GM12891 (cell line): ENCODE measurements around the gene MTERF2.

- RRBS = no CpG with 5 or more reads among the region's 23 CpGs
These were observed 72.2 kb downstream of the NUAK1 start for GRCh38 chr12:106066336-106067182.

DNA sequence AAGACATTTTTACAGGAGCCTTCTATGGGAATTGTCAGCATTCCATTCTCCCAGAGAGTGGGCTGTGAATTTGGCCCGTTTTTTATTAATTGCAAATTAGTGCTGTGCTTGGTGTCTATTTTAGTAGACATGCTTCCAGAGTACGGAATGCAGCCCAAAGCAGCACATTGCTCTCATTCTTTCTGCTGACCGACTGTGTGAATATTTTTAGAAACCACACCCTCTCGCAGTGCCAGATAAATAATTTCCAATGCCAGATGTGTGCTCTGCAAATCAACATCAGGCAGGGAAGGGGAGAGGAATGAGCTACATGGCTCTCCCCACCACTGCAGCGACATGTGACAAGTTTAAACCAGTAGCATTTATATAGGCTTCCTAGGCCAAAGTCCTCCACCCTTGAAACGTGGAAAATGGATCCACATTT, 58.4 kb downstream of the NUAK1 start:
- RRBS = no CpG with 5 or more reads among the region's 6 CpGs

- RRBS = no CpG with 5 or more reads among the region's 3 CpGs
These were observed 31.3 kb downstream of the NUAK1 start for GRCh38 chr12:106107446-106107897.

DNA sequence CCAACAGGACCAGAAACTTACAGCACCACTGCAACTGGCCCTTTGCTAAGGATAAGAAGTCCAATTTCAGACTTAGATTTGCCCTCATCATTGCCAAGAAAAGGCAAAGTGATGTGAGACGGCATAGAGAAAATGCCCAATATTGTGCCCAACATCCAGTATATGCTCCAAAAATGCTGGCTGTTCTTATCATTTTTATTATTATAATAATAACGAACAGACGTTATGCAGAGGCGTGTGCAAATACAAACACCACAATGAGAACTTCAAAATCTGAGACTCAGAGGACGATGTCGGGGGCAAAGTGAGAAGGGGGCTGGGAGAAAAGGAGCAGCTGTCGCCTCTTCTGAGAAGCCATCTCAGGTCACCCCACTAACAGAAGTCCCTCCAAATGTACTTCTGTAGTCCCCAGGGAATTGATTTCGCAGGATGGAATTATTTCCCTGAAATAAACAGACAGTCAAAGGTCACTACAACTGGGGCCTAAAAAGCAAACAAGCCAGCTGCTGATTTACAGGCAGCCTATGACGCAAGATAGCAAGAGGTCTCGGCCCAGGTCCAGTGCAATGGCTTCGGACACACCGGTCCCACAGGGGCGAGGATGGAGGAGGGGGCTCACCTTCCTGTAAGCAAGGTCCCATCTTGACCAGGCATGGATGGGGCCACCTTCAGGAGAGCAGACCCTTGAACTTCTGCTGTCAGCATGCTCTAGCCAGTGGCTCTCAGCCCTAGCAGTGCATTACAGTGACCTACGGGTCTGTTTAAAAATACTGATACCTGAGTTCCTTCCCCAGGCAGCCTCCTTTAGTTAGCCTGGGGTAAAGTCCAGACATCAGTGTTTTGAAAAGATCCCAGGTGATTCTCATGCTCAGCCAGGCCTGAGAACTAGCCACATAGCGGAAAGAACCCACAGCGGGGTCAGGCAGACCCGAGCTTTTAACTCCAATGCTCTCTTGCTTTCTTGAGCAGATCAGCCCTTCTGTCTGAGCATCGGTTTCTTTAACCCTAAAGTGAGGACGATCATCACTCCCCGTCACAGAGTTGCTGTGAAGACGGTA, 18.2 kb downstream of the NUAK1 start:
- RRBS = no CpG with 5 or more reads among the region's 21 CpGs

GRCh38 chr12:106137221-106138064, 1.3 kb downstream of the NUAK1 start:
- RRBS = no CpG with 5 or more reads among the region's 11 CpGs

DNA sequence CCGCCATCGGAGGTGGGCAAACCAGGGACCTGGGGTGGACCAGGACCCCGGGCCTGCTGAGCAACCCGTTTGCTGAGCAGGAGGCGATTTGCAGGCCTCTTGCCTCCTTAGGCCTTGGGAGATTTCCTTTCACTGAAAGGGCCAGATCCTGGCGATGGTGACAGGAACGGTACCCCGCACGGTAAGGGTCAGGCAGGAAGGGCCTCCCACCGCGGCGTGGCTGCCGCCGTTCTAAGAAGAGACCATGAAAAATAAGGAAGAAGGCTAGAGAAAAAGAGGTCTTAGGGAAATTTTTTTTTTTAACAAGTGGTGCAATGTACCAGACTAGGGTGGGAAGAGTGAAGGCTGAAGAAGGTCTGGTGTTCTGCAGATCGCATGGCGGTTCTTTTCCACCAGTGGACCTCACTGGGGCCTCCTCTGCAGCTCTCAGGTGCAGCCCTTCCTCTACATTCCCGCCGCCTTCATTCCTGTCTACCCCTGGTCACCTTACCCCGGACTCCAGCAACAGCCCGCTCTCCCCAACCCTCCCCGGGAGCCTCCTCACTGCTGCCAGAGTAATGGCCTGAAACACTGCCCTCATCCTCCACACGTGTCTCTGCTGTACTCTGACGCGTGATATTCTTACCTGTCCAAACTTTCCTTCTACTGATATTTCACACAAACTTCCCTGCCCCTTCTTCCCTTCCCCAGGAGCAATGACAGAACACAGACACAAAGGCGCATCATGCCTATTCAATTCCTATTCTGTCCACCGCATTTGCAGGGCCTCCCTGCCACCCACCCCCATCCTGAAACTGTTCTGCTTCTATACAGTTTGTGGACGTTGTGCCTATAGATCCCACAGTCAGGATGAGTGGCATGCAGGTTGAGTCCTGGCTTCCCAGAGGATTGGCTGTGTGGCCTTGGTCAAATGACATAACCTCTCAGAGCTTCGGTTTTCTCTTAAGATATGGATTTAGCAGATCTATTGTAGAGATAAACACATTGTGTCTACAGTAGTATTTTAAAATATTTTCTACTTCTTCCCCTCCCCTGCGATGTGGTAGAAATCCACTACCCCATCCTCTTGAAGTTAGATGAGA, 1.5 kb upstream of the NUAK1 start:
- RRBS = 11% methylated on average over 1 of the region's 29 CpGs

GRCh38 chr12:106141333-106141996, 2.7 kb upstream of the NUAK1 start:
- RRBS = no CpG with 5 or more reads among the region's 7 CpGs

GRCh38 chr12:106238237-106239266, 9.3 kb downstream of the CKAP4 start:
- RRBS = no CpG with 5 or more reads among the region's 20 CpGs

GRCh38 chr12:106249147-106249493, 1.3 kb upstream of the CKAP4 start:
- RRBS = no CpG with 5 or more reads among the region's 3 CpGs

DNA sequence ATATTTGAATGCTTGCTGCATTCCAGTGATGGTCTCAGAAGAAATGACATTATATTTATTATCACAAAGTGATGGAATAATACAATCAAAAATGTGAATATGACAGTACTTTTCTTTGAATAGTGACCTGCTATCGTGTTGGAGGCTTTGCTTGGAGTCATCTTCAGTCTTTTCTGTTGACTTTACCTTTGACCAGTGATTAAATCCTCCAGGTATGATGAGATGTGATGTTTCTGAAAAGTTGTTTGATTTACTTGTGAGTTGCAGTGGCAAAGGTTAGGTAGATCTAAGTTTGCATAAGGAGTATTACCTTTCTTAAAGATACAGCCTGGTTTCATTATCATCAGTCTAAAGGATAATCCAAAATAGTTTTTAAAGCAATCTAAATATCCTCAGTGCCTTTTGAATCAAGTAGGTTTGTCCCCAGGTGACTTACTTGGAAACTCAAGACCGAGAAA, 4.7 kb downstream of the TCP11L2 start:
- RRBS = no CpG with 5 or more reads among the region's 2 CpGs

GRCh38 chr12:106335609-106336316, 21.8 kb upstream of the POLR3B start:
- RRBS = no CpG with 5 or more reads among the region's 2 CpGs

DNA sequence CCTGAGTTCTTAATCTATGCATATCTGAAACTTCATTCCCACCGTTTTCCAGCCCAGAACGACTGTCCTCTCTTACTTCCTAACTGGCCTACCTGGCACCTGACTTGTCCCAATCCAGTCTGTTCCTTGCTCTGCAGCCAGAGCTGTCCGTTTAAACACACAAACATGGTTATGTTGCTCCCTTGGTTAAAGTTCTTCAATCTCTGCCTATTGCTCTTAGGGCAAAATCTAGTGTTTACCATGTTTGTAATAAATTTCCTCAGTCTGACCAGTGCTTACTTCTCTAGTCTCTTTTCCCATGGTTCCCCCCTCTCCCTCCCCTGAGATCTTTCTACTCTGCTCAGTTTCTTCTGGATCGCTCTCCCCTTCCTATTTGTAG, 2.5 kb downstream of the POLR3B start:
- RRBS = no CpG with 5 or more reads among the region's 4 CpGs

DNA sequence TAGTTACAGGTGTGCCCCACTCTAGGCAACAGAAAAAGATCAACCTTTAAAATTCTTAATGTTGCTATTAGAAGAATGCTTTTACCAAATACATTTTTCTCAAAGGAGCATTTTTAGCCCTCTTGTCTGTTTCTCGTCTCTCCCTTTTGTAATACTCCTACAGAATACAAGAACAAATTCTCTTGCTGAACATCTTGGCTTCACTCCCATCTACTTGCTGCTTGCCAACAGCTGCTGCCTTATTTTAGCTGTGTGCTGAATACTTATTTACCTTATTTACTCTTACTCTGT, 70.8 kb downstream of the POLR3B start:
- RRBS = no CpG with 5 or more reads among the region's 1 CpG

DNA sequence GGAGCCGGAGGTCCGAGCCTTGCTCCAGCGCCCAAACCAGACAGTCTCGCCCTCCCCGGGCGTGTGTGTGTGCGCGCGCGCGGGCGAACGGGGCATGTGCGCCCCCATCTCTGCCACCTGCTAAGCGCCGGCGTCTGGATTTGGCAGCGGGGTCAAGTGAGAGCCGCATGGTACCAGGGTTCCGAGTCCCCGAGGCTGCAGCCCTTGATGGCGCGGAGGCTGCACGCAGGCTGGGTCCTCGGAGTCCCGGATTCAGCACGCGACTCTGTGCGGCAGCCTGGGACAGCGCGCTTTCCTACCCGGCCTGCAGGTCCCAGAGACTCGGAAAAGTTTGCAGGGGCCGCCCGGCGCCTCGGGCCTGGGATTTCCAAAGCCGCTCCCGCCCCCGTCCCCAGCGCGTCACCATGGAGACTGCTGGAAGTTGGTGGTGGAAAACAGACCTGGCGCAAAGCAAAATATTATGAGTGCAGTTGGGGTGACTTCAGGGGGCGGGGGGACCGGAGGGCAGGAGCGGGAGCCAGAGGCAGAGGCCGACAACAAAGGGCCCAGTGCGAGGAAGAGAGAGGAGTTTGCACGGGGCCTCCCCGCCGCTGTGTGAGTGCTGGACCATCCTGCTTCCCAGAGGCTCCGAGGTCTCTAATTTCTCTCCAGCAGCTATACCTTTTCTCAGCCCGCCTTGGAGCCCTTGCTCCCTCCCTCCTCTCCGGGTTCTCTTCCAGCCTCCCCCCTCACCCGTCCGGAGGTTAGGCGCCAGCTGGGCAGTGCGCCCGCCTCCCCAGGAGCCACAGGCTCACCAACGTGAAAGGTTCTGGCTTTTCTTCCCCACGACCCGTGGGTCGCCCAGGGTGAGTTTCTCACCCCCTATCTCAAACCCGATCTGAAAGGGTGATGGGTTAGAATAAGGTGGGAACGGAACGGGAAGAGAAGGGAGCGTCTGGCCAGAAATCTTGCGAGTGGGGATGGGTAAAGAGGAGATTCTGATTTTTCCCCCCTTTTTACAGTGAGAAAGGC, 4.4 kb downstream of the RFX4 start:
- RRBS = 4% methylated on average over 26 of the region's 68 CpGs

DNA sequence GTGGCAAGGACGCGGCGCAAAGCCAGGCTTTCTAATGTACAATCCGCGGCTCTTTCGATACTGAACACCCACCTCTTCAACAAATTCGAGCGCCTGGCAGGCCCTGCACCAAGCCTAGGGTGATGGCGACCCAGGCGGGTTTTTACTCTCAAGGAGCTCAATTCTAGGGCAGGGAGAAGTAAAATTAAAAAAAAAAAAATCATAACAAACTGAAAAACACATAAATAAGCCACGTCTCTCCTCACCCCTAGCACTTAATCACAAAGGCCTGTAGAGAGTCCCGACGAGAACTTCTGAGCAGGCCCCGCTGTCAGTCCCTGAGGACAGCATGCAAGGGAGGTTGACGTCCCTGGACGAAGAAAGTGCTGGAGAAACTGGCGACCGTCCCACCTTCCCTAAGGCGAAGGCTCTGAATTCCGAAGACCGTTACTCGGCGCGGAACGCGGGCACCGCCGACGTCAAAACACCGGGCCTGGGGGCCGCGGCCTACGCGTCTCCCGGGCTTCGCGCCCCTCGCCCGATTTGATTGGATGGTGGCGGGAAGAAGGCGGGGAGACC, 597 bp upstream of the TMEM263 start:
- RRBS = under 1% methylated on average over 7 of the region's 41 CpGs

DNA sequence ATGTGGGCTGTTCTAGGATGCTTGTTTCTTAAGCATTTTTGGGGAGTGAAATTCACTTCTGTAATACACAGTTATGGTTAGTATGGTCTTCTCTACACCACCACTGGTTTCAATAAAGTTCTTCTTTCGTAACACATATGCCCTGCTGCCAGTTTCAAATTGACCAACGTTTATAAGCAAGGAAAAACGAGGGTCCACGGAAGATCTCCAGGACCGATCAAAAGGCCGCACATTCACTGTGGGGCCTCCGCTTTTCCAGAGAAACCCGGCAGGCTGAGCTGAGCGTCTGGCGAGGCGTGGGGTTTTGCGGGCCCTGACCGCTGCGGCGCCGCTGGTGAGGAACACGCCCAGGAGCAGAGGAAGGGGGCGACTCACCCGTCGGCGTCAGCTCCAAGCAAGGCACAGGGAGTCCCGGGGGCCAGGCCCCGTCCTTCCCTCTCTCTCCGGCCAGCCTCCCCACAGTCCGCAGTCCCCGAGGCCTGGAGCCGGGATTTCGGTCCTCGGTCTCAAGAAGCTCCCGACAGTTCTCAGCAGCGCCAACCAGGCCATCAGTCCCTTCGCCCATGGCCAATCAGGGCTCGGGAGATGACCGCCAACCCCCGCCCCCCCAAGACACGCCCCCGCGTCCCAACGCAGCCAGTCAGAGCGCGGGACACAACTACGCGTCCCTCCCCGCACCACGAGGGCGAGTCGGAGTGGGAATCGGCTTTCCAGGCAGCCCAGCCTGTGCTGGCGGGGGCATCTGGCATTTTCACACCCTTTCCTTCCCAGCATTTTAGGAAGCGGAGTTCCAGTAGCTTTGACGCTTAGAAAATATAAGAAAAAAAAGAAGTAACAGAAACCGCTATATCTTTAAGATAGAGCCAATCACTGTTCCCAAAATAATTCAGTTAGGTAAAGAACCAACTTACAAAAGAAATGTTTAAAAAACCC, at the start of gene MTERF2:
TSS of gene MTERF2 (minus strand) at position 553 of the 933 bp plus-strand sequence.
- RRBS = 4% methylated on average over 4 of the region's 52 CpGs

GRCh38 chr12:107074034-107074752, 19.2 kb downstream of the CRY1 start:
- RRBS = no CpG with 5 or more reads among the region's 3 CpGs

GRCh38 chr12:107077044-107077354, 16.4 kb downstream of the CRY1 start:
- RRBS = no CpG with 5 or more reads among the region's 1 CpG

- RRBS = no CpG with 5 or more reads among the region's 3 CpGs
These were observed 30.7 kb downstream of the ABTB3 start for GRCh38 chr12:107348938-107349337.

DNA sequence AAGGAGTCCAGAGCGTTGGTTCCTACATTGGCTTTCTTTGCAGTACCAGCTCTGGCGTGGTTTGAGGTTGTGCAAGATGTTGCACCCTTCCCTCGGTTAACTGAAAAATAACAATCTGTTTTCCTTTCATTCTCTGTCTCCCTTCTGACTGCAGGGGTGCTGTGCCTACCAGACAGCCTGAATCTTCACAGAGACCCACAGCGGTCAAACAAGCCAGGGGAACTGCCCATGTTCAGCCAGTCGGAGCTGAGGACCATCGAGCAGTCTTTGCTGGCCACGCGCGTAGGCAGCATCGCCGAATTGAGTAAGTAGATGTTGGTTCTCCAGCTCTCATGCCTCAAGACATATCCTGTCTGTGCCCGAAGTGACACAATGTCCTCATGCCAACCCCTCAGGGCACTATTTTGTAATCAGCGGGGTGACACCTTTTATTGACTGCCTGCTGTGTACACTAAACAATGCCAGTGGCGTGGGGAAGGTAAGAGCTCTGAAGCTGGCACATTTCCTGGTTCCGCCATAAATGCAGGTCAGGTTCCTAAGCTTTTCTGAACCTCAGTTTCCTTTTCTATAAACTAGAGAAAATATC, 165.2 kb upstream of the PWP1 start:
- RRBS = no CpG with 5 or more reads among the region's 15 CpGs